ENCODE measurements around a stretch of chr16.

DNA sequence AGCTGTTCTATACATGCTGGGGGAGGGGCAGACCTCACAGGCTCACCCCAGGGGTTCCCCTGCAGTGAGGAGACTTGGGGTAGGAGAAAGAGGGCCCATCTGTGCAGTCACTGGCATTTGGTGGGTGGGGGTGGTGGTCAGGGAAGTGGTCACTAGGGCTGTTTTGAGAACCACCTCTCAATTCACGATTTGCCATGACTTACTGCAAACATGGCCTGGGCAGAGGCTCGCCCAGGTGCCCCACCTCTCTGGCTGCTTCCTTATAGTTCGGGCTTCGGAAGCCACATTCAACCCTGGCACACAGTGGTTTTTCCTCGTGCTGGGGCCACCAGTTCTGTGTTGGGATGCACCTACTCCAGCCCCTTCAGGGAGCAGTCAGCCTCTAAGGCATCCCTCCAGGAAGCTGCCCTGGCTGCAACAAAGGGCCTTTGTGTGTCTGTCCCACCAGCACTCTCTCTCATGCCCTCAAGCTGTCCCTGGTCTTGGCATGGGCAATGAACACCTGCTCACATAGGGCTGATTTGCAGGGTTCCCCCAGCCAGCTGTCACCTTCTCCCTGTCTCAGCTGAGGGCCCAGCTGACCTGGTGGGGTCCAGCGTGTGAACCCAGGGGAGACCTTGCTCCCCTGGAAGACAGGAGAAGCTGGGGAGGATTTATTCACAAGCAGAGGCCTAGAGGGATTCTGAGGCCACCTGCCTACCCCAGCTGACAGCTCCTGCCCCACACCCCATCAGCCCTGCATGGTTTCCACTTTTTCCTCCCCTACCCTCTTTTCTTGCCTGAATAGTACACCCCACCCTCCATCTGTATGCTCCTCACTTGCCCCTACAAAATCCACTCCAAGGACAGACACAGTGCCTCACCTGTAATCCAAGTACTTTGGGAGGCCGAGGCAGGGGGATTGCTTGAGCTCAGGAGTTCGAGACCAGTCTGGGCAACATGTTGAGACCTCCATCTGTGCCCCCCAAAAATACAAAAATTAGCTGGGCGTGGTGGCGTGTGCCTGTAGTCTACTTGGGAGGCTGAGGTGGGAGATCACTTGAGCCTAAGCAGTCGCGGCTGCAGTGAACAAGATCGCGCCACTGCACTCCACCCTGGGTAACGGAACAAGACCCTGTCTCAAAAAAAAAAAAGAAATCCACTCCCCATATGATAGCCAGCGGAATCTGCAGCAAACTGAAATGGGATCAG lies 923 bp upstream of the NOXO1 start:
- RRBS = no CpG with 5 or more reads among the region's 16 CpGs

DNA sequence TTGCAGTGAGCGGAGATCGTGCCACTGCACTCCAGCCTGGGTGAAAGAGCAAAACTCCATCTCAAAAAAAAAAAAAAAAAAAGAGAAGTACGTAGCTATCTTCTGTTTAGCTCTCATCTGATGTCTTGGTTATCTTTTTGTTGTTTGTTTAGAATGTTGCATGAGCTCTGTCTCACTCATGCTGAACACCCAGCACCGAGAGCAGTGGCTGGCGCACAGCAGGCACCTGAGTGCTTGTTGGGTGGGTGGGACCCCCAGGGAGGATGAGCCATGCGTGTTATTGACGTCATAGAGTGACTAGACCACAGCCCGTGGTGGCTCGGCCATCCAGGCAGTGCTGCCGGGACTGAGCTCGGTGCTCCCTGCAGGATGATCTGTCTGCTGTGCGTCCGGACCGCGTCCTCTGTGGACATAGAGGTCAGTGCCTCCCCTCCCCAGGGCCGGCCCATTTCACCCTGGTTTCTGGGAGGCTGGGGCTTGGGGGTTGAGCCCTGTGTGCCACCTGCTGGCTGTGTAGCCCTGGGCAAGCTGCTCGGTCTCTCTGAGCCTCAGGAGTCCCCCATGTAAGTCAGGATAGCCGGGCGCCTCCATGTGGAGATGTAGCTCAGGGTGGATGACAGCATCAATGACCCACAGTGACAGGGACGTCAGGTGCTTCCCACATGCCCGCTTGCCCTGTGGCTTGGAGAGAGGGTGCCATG lies 8.2 kb downstream of the TSC2 start:
- RRBS = 55% methylated on average over 7 of the region's 21 CpGs

DNA sequence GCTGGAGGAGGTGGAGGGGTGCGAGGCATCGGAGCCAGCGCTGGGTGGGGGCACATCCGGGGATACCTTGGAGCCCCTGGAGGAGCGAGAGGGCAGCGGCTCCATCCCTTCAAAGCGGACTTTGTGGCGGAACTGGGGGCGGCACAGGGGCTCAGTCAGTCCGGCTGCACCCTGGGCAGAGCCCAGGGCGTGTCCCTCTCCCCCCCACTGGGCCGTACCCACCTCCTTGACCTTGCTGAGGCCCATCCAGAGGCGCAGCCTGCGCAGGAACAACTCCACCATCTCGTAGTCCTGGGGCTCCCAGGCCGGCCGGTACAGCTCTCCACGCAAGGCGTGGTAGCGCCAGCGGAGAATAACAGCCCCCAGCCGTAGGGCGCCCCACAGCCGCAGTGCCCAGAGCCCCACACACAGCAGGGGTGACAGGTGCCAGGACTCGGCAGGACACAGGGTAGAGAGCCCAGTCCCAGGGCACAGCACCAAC lies 42.3 kb downstream of the TSC2 start:
- RRBS = 93% methylated on average over 5 of the region's 25 CpGs

DNA sequence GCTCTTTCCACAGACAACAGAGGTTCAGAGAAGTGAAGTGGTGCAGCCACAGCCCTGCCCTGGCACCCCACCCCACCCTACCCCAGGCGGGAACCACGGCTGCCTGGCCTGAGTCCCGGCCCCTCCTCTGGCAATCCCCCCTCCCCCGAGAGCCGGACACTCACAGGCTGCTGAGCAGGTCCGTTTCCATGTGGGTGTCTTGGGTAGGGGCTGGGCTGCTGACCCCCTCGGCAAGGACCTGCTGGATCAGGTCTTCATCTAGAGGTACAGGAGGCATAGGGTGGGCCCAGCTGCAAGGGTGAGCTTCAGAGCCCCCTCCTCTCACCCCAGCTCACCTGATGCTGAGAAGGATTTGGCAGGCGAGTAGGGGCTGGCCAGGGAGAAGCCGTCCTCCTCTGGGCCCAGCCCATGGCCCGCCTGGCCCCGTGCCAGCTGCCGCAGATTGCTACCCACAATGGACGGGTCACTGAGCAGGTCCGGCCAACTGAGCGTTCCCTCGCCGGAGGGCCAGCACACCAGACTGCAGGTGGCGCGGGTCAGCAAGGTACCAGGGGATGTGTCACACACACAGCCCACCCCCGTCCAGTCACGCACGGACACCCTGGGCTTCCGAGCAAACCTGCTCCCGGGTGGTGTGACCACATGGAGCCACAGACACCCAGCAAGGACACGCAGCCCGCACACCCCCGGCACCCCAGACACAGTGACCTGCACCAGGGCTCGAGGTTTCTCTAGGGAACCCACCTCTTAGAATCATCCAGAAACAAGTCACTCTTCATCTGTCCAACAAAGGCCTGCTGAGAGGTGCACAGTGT lies 38.5 kb downstream of the PKD1 start:
- RRBS = 79% methylated on average over 1 of the region's 28 CpGs

DNA sequence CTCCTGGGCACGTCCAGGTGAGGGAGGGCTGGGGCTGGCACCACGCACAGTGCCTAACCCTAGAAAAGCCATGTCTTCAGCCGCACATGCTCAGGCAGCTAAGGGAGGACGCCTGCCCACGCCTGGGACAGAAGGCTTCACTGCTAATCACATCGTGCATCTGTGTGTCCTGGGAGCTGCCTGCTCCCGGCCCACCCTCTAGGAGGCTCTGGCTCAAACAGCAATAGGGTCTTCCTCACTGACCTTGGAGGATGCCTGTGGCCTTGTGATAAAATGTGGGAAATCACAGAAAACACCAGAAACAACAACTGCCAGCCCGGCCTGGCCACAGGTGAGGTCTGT lies 1.9 kb upstream of the TRAF7 start:
- RRBS = no CpG with 5 or more reads among the region's 8 CpGs

DNA sequence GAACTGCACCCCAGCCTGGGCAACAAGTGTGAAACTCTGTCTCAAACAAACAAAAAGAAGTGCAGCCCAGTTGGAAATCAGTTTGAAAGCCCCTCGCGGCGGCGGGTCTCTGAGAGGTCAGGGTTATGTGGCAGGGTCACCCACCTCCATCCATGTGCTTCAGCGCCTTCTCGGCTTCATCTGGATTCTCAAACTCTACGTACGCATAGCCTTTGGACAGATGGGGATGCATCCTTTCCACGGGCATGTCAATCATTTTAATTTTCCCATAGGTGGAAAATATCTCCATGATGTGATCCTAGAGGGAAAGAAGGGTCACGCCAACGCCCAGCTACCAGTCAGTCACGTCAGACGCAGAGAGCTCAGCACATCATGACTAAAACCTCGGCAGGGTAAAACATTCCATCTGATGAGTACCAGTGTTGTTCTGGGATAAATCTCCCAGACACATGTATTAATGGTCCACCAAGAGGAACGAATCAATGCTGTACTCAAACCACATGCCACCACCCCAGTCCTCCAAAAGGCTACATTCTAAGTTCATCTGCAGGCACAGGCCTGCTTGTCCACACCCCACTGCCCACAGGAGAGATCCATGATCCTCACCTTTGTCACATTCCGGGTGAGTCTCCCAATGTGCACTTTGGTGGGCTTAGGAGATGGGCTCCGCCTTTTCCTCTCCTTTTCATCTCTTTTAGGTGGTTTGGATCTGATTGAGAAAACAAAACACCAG lies 5.6 kb downstream of the RNPS1 start:
- RRBS = no CpG with 5 or more reads among the region's 17 CpGs

- RRBS = 68% methylated on average over 4 of the region's 30 CpGs
Measured at GRCh38 chr16:2276079-2276913, 8.4 kb upstream of the RNPS1 start.

DNA sequence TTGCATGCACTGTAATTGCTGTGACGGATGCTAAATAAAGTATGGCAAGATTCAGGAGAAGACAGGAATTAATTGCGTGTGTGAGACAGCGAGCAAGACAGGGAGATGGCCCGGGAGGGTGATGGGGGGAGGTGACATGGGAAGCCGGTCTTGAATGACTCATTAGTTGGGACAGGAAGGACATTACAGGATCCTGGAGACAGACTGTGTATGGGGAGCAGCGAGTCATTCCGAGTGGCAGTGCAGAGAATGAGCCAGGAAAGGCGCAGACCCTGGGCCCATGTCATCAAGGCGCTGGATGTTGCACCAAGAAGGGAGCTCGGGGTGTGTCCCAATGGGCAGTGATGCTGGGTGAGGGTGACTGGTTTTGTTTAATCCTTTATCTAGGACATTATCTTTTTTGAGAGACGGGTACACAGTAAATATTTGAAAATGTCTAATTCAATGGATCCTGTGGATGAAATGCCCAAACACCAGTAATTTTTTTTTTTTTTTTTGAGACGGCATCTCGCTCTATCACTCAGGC lies 6.4 kb downstream of the ABCA3 start:
- RRBS = no CpG with 5 or more reads among the region's 13 CpGs

- RRBS = 4% methylated on average over 42 of the region's 92 CpGs
Measured at GRCh38 chr16:2339395-2340426, 817 bp downstream of the ABCA3 start.

DNA sequence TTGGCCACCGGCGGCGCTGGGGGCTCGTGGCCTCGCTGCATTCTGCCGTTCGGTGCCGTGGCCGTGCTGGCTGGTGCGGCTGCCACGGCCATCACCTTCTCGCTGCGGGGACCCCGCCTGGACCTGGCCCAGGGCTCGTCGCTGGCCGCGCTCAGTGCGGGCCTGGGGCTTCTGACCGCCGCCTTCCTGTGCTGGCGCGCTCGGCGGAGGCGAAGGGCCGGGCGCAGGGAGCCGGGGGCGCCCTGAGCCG lies 3.3 kb upstream of the NTN3 start:
- RRBS = 3% methylated on average over 3 of the region's 31 CpGs

- RRBS = no CpG with 5 or more reads among the region's 22 CpGs
Measured at GRCh38 chr16:2538462-2538983, 702 bp downstream of the PDPK1 start.

- RRBS = no CpG with 5 or more reads among the region's 16 CpGs
Measured at GRCh38 chr16:2551336-2551827, 13.6 kb downstream of the PDPK1 start.

DNA sequence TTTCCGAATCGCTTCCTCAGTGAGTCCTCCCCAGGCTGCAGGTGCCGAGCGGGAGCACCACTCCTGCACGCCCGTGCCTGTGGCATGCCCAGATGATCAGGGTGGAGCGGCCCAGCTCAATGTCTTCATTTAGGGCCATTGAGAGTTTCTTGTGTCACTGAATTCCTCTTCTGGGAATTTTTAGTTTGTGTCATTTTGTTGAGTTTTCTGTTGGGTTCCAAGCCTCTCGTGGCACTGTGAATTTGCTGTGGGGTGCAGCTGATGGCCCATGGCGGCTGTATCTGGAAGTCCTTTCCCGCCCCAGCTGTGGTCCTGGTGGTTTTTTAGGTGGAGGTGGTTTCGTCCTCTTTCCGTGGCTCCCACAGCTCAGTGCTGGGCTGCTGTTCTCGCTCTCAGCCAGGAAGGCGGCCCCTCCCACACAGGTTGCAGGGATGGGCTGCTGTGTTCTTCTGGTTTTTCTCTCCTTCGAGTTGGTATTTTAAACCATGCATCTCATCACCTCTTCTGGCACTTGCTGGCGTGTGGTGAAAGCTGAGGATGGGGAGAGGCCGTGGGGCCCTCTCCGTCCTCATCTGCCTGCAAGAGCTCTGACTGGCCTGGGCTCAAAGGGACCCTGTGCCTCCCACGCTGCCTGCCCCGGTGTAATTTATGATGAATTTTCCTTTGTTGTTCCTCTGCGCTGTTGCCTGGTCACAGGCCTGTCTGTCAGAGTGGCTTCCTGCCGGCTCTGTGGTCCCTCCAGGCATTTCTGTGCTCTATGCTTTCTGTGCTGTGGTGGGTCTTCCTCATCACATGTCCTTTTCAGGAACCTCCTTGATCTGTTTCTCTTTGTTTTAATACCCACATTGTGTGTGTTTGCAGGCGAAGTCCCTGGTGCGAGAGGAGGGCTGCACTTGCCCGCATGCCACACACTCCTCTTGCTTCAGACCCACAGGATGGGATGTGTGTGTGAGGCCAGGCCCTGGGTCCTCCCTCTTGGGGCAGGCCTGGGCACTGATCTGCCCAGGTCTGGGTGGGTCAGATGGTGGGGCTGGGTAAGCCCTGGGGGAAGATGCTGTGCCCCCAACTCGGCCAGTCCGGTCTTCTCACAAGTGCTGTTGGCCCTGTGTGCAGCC lies 55.6 kb downstream of the PDPK1 start:
- RRBS = 36% methylated on average over 2 of the region's 27 CpGs

GRCh38 chr16:2598192-2598809 lies 60.5 kb downstream of the PDPK1 start:
- RRBS = no CpG with 5 or more reads among the region's 20 CpGs

GRCh38 chr16:2598810-2599318 lies 61.0 kb downstream of the PDPK1 start:
- RRBS = 83% methylated on average over 3 of the region's 8 CpGs

GRCh38 chr16:2699287-2699703 lies 17.0 kb downstream of the KCTD5 start:
- RRBS = no CpG with 5 or more reads among the region's 22 CpGs

DNA sequence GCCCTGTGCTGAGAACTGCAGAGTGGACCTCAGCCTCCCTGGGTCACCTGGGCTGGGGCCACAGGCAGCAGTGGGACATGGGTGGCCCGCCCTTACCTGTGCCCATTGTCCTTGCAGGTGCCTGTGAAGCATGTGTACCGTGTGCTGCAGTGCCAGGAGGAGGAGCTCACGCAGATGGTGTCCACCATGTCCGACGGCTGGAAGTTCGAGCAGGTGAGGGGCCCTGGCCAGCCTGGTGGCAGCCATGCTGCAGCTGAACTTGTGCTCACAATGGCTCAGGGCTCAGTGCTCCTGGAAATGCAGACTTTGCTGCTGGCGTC lies 17.3 kb downstream of the KCTD5 start:
- RRBS = no CpG with 5 or more reads among the region's 7 CpGs

DNA sequence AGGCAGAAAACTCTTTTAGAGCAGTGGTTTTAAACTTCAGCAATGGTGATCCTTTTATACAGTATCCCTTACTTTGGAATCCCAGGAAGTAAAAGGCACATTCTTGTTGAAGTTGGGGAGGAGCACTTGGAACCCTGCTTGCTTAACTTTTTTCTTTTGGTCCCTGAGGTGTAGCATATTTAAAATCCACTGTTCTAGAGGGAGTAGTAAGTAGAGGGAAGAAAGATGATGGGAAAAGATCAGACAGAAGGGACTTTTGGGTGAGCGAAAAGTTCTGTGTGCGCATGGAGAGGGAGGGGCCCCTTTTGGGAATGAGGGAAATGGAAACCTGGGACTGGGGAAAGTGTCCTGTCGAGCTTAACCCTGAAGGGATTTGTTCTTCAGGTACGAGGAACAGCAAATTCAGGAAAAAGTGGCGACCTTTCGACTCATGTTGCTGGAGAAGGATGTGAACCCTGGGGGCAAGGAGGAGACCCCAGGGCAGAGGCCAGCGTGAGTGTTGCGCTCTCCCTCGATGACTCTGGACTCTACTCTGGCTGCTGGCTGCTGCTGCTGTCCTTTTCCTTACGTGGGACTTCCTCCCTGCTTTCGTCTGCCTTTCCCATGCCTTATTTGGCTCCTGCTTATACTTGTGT lies 4.8 kb downstream of the SRRM2 start:
- RRBS = no CpG with 5 or more reads among the region's 11 CpGs

DNA sequence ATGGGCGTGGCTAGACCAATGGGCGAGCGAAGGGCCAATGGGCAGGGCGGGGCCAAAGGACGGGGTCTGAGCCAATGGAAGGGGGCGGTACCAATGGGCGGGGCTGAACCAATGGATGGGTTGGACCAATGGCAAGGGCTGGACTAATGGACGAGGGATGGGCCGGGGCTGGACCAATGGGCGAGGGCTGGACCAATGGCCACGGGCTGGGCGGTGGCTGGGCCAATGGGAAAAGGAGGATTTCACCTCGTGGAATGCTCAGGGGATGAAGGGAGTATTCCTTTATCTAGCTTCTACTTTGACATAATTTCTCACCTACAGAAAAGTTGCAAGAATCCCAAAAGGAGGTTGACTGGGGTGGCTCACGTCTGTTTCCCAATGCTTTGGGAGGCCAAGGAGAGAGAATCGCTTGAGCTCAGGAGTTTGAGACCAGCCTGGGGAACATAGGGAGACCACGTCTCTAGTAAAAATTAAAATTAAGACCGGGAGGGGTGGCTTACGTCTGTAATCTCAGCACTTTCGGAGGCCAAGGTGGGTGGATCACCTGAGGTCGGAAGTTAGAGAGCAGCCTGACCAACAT lies 5.8 kb upstream of the FLYWCH1 start:
- RRBS = no CpG with 5 or more reads among the region's 20 CpGs

- RRBS = no CpG with 5 or more reads among the region's 22 CpGs
Measured at GRCh38 chr16:3006773-3008041, 5.5 kb upstream of the CLDN9 start.